ENCODE measurements around a stretch of chr14.

DNA sequence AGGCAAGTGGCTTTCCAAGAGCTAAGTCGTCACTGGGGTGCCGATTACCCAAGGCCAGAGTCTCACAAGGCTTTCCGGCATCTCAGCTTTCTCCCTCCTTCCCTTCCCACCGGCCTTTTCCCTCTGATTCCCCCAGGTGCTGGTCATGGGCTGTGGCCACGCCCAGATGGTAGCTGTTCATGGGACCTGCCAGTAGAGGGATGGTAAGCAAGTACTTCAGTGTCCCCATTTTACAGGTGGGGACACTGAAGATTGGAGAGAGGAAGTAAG is 47.6 kb downstream of the BCL11B start:
- RRBS: no CpG with 5 or more reads among the region's 5 CpGs

GRCh38 chr14:99234539-99235631 is 37.1 kb downstream of the BCL11B start:
- RRBS: no CpG with 5 or more reads among the region's 27 CpGs

DNA sequence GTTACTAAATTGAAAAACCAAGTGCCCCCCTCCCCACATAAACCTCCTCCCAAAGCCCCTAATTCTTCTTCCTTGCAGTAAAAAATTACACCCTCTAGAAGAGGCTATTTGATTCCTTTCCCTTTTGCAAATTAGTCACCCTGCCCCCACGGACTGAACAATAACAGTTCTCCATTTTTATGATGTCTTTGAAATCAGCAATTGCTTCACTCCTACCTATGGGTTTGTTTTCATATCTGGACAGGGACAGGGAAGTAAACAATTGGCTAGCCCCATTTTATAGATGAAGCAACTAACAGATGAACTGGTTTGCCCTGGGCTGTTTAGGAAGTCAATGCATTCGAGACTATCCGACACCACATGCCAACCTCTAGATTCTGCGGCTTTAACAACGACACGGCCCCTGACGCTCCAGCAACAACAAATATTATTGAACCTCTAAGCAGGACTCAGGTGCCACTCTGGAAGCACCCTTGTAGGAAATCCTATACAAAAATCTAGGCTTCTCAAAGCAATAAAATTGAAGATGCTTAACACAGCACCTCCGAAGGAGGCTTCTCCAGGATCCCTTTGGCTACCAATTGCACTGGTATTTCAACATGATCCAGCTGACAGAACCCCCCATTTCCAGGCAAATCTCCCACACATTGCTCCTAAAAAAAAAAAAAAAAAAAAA is 28.6 kb downstream of the BCL11B start:
- RRBS: no CpG with 5 or more reads among the region's 8 CpGs

GRCh38 chr14:99245087-99245759 is 26.8 kb downstream of the BCL11B start:
- RRBS: 6% methylated on average over 11 of the region's 34 CpGs

GRCh38 chr14:99262966-99263410 is 9.0 kb downstream of the BCL11B start:
- RRBS: no CpG with 5 or more reads among the region's 9 CpGs

- RRBS: no CpG with 5 or more reads among the region's 16 CpGs
Observed at GRCh38 chr14:99268945-99269653, 2.9 kb downstream of the BCL11B start.

GRCh38 chr14:99273623-99274299 is 1.8 kb upstream of the BCL11B start:
- RRBS: 6% methylated on average over 11 of the region's 47 CpGs

GRCh38 chr14:99360748-99361471 is 88.9 kb upstream of the BCL11B start:
- RRBS: no CpG with 5 or more reads among the region's 18 CpGs

DNA sequence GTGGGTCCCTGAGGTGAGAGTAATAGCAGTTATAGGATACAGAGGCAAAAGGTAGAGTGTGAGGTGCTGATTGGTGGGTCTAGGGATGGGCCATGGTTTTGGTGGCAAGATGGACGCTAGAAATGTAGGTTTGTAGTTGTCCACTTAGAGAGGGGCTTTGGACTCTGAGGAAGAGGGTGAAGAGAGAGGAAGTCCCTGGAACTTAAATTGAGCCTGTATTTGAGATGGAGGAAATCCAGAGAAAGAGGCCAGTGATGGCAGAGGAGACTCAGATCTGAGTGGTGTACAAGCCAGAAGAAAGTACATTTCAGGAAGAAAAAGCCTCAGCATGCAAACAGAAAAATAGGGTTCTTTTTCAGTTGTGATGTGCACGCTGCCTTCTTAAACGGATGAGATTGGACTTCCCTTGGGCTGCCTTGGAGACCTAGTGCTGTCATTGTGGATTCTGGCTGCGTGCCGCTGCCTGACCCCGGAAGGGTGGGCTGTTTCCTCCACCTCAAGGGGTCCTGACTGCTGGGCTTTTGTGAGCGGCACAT is 24.8 kb downstream of the CCNK start:
- RRBS: no CpG with 5 or more reads among the region's 7 CpGs

DNA sequence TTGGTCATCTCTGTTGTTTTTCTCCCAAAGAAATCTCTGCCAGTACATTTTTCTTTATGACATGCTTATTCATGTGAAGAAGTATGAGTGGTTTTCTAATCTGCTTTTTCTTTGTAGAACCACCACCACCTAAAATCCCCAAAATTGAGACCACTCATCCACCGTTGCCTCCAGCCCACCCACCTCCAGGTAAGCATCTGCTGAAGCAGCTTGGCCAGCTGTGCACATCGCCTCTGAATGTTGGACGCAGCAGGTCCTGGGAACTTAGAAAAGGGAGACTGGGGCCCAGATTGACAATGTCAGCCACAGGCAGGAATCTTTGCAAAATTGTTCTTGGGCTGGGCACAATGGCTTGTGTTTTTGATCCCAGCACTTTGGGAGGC is 25.7 kb downstream of the CCNK start:
- RRBS: no CpG with 5 or more reads among the region's 3 CpGs

DNA sequence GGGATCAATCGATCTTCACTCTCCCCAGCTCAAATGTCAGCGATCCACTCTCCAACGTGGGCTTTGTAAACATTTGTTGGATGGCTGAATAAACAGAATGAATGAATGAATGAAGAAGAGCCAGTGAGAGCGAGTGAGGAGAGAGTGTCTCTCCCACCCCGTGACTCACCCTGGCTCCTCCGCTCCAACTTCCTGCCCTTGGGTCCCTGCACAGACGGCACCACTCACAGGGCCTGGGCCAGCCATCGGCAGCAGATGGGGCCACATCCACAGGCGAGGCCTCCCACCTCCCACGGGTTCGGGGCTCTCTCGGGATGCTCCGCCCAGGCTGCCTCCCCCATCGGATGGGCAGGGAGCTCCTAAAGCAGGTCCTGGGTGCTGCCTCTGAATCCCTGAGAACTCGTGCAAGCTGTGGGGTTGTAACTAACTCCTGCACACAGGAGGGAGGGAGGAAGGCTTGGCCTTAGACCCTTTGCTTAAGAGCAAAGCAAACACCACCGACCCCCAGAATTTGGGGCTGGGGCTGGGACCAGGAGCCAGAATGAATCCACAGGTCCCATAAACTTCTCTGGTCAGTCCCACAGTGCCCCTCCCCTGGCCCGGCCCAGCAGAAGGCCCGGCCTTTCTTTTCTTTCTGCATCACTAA is 41.3 kb downstream of the CCNK start:
- RRBS: no CpG with 5 or more reads among the region's 18 CpGs

DNA sequence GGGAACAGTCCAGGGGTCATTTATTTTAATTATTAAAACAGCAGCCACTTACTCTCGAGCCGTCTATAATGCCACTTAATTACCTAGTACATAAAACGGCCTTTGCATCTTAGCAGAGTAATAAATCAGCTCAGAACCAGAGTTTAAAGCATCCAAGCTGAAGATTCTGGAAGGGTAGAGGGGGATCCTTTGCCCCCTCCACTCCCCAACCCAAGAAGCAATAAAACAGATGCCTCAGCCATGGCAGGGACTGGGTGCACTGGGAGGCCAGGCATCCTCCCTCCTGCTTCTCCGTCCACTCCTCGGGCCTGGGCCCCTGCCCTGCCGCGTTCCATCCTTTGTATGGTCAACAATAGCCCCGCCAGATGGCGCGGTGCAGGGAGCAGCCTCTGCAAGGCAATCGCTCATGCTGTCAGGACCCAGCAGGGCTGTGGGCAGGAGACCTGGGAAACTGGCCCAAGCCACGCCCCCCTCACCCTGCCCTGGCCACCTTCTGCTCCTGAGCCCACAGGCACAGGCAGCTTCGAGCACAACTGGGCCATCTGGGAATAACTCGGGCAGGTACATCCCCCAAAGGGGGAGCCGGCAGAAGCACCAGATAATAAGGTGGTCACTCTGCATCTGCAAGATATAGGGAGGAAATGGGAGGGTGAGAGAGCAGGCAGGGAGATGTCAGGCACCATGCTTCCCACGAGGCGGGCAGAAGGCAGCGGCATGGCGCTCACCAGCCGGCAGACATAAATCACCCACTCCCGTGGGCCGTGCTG is 40.9 kb downstream of the CCDC85C start:
- RRBS: no CpG with 5 or more reads among the region's 22 CpGs

DNA sequence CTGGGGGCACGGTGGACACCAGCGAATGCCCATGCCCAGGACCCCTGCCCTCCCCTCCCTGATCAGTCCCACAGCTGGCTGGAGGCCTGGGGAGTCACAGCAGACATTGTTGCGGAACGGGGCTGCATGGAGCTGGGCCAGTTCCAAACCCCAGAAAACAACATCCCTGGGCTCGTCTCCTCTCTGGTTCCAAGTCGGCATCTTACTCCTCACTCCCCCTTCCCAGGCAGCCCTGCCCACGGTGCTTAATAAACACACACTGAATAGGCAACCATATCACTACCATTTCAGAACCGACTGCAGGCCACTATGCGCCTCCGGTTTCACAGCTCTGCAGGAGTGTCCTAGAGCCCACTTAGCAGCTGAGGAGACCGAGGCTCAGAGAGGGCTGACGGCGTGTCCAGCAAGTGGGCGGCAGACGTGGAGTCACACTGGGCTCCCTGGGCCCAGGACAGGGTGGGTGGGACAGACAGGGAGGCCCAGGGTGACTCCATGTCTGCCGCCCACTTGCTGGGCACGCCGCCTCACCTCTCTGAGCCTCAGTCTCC is 27.0 kb downstream of the CCDC85C start:
- RRBS: no CpG with 5 or more reads among the region's 18 CpGs

DNA sequence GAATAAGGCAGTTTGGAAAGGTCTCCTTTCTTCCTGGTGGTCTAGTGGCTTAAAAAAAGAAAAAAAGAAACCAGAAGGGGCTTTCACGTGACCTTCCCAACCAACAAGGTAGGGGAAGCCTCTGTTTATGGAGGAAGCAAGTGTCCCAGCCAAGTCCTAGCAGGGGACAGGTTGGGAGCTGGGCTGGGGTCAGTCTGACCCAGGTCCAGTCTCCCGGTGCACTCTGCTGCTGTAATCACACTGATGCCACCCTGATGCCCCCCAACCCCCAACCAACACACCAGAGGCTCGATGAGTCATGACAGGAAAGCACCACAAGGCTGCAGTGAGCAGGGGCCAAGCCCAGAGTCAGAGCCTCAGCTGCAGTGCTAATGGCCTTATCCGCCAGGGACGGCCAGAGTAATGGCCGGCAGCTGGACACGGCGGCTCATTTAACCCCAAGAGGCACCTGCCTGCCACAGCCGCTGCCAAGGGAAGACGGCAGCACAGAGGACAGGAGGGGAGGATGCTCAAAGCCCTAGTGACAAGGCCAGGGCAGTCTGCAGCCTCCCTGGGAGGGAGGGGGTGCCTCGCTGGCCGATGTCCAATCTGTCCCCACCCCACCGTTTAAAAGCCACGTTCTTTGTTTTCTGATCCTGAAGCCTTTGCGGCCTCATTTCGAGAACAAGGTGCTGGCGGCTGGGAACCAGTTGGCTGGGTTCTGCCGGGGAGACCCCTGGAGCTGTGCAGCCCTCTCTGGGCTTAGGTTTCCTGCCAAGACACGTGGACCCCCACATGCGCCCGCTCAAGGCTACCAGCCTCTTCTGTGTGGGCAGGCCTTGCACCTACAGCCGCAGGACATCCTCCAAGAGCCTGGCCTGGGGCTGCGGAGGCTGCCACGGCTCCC is 13.2 kb downstream of the CCDC85C start:
- RRBS: no CpG with 5 or more reads among the region's 24 CpGs

DNA sequence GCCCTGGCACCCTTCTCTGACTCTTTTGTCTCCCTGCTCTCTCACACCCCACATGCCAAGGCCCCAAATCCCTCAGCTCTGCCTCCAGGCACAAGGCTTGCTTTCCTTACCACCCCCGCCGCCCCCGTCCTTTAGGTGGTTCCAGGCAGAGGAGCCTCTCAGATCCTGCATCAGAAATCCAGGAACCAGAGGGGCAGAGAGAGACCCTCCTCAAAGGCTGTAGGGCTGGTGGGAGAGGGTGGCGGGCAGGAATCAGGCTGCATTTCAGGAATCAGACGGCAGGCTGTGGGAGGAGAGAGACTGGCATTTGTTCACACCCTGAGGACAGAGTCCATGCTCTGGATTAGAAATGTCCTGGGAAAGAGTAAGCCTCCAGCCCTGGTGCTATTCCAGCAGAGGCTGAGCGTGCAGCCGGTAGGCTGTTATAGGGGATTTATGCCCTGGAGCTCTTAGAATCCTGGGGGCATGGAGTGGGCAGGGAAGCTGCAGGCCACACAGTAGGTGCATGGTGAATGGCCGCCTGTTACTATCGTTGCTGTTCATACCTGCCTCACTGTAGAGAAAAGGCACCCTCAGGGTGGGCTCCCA is 12.3 kb upstream of the CYP46A1 start:
- RRBS: no CpG with 5 or more reads among the region's 9 CpGs

DNA sequence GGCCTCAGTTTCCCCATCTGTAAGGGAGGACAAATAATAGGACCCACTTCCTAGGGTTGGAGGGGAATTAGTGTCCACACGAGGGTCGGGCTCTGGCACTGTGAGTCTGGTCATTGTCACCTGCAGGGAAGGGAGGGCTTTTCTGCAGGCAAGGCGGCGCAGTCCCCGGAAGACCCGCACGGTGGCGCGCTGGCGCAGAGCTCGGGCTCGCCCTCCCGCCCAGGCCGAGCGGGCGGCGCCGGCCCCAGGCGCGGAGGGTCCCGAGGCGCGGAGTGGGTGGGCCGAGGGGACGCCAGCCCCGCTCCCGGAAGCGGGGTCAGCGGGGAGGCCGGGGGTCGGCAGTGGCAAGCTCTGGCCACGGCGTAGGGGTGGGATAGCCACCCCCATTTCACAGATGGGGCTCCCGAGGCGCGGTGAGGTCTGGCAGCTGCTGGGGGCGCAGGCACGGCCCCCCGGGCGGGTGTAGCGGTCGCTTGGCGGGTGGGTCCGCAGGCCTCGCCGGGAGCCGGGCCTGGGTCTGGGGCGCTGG is 45.9 kb downstream of the CYP46A1 start:
- RRBS: 1% methylated on average over 30 of the region's 48 CpGs

DNA sequence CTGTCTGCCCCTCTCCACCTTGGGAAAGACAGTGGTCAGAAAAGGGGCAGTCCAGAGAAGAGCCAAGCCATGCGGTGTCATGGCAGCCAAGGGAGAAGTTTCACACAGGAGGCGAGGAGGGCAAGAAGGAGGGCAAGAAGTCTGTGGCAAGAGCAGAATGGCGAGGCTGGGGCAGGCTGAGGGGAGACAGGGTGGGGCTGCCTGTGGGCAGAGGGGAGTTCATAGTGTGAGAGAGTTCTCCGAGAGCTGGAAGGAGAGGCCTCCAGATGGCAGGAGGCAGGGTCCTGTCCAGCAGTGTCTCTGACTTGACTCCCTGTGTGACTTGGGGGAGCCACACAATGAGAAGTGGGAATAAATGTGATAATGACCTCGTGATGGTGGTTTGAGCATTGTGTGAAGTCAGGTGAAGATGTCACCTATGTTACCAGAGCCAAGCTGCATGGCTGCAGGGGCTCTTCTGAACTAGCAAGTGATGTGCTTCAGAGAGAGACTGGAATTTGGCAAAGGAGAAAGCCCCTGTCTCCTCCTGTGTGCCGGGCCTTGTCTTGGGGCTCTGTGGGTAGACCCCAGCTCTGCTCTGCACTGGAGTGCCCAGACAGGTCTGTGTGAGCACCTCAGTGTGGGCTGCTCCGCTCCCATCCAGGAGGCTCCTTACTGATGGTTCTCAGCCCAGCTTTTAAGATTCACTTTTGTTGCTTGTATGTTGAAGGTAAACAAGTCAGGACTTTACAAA is 9.7 kb downstream of the EVL start:
- RRBS: no CpG with 5 or more reads among the region's 7 CpGs

GRCh38 chr14:100083626-100083988 is 18.4 kb downstream of the EVL start:
- RRBS: no CpG with 5 or more reads among the region's 2 CpGs

GRCh38 chr14:100158848-100159372 is 535 bp downstream of the DEGS2 start:
- RRBS: 2% methylated on average over 13 of the region's 51 CpGs

DNA sequence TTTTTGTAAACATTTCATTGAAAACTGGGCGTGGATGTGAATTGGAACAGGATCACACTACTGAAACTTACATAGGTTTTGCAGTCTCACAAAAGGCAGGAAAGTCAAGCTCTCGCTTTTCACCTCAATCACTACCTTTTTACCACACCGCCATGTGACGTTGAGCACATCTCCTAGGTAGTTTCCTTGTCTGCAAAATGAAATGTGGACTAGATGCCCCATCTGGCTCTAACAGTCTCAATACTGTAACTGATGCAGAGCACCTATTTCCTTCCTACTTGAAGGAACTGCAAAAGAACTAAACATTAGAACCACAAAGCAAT is 4.4 kb upstream of the YY1 start:
- RRBS: no CpG with 5 or more reads among the region's 4 CpGs

Measured in GM19239 (cell line).